PC-3 (cell line): ENCODE results near the gene CEP63.

GRCh38 chr3:134311099-134311672, 60.5 kb upstream of the RYK start:
- RAMPAGE, long total RNA = no peak

GRCh38 chr3:134326200-134326676, 48.0 kb downstream of the AMOTL2 start:
- RAMPAGE, long total RNA = no peak

DNA sequence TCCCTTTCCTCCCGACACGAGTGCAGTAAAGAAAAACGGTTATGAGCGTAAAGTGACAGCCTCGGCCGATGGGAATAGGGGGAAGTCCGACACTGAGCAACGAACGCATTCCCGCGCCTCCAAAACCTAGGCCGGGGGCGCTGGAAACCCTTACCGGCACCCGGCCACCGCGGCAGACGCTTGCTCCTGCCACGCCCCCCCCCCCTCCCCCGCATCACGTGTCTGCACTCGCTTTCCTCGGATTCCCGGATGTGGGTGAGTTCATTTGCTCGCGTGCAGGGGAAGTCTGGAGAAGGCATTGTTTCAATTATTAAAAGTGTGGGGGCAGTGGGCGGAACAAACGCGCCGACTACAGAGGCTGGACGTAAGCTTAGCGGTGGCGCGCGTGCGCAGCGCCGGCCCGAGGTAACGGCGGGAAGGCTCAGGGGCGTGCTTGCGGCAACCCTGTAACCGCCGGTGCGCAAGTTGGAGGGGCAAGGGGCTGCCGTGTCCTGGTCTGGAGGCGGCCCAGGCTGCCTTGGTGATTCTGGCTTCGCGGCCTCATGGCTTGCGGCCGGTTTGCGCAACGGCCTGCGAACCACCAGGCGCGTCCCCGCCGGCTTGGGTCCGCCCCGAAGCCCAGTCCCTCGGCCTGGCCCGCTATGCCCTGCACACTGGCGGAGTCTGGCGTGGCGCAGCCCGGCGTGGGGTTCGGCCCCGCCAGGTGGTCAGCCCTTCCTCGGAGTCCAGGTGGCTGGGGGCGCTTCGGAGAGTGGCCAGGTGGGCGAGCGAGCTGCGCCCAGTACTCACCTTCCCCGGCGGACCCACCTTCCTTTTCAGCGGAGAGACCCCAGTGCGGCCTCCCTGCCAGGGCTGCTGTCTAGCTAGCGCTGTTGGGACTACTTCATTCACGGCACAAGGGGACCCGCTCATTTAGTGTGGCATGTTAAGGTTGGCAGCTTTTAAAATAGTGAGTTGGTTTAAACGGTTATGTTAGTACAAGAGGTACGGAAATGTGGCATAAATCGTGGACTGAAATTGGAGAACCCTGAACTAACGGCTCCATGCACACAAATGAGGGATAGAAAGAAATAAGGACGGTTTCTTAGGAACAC, at the start of gene CEP63:
Gene CEP63 (plus strand): TSS at position 260 of the 1,094 bp plus-strand sequence.
- RAMPAGE, long total RNA = start-site peak on the minus strand centred at position 195 of the sequence, 17 bp wide, 46 and 32 reads in 2 replicates; start-site peak on the plus strand centred at position 393 of the sequence, 127 bp wide, 9 and 12 reads in 2 replicates

GRCh38 chr3:134506829-134507510, 21.1 kb downstream of the CEP63 start:
- RAMPAGE, long total RNA = no peak

DNA sequence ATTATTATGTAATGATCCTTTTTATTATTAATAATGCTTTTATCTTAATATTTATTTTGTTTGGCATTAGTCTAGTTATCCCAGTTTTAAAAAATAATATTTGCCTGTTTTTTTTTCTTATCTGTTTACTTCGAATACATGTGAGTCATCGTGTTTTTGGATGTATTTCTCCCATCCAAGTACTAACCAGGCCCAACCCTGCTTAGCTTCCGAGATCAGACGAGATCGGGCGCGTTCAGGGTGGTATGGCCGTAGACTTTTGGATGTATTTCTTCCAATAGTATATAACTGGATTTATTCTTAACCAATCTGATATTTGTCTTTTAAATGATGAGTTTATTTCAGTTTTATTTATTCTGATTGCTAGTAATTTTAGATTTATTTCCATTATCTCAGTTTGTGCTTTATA, 11.8 kb upstream of the EPHB1 start:
- RAMPAGE, long total RNA = no peak

DNA sequence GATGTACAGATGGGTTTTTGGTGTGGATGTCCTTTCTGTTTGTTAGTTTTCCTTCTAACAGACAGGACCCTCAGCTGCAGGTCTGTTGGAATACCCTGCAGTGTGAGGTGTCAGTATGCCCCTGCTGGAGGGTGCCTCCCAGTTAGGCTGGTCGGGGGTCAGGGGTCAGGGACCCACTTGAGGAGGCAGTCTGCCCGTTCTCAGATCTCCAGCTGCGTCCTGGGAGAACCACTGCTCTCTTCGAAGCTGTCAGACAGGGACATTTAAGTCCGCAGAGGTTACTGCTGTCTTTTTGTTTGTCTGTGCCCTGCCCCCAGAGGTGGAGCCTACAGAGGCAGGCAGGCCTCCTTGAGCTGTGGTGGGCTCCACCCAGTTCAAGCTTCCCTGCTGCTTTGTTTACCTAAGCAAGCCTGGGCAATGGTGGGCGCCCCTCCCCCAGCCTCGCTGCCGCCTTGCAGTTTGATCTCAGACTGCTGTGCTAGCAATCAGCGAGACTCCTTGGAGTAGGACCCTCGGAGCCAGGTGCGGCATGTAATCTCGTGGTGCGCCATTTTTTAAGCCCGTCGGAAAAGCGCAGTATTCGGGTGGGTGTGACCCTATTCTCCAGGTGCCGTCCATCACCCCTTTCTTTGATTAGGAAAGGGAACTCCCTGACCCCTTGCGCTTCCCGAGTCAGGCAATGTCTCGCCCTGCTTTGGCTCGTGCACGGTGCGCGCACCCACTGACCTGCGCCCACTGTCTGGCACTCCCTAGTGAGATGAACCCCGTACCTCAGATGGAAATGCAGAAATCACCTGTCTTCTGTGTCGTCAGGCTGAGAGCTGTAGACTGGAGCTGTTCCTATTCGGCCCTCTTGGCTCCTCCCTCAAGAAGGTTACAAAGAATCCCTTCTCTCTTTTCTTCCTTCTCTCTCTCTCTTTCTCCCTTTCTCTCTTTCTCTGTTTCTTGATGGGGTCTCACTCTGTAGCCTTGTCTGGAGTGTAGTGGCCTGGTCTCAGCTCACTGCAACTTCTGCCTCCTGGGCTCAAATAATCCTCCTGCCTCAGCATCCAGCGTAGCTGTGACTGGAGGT, 235.7 kb downstream of the EPHB1 start:
- RAMPAGE, long total RNA = no peak

DNA sequence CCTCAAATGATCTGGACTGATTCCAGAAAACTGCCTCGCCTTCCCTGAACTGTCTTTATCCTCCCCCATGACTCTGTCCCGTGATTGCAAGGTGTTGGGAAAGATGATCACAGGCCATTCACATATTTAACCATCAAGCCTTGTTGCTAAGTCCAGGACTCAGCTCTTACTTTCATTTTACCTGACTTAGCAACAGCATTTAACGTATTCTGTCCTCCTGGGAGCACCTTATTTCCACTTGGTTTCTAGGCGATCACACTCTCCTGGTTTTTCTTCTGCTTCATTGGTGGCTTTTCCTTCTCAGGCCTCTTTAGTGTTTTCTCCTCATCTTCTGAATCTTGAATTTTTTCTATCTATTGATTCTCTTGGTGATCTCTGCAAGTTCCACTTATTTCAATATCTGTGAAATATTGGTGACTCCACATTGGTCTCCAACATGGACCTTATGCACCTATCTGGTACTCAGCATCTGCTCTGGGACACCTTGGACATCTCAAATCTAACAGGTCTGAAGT, 355.4 kb downstream of the EPHB1 start:
- RAMPAGE, long total RNA = no peak

- RAMPAGE, long total RNA = no peak
Measured at GRCh38 chr3:135170720-135171244, 375.7 kb downstream of the EPHB1 start.

DNA sequence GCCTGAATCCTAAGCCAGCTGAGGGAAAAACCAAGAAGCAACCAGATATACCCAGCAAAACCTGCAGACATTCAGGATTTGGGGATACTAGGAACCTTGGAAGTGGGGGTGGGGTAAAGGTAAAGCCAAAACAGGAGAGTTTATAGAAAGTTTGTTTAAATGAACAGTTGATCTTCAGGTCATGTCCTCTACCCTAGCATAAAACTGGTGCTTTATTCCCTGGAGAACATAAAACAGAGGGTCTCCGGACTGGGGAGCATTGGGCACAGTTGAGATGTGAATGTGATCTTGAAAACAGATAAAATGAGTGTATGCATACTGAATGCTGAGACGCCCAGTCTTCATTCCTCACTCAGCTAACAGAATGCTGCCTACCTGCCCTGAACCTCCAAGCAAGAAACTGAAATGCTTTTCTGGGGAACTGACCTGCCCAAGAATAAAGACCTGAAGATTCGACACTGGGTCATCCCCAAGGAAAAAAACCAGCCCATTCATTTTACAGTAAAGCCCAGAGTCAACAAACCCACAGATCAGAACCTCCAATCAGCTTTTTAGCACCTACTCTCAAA, 97.3 kb downstream of the MSL2 start:
- RAMPAGE, long total RNA = no peak

GRCh38 chr3:136328667-136328981, 78.5 kb downstream of the PCCB start:
- RAMPAGE, long total RNA = no peak

- RAMPAGE, long total RNA = no peak
Measured at GRCh38 chr3:136623153-136623384, 129.1 kb downstream of the STAG1 start.

DNA sequence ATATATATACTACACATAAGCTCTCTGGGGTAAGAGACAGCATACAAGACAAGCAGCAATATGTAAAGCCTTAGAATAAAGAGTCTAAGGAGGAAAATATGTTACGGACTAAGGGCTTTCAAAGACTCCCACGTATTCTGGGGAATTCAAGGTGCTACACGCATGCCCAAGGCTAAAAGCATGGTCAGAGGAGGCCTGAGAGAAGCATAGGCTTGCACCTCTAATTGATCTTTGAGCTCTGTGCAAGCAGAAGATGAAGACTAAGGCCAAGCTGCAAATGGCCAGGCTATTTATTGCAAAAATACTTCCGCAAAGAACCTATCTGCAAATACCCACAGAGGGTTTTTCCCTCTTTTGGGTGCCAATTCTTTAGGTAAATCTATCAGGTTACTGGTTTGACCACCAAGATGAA, 119.6 kb downstream of the STAG1 start:
- RAMPAGE, long total RNA = no peak

- RAMPAGE, long total RNA = no peak
Measured at GRCh38 chr3:136642711-136643281, 109.4 kb downstream of the STAG1 start.

- RAMPAGE, long total RNA = no peak
Measured at GRCh38 chr3:136710240-136710874, 41.8 kb downstream of the STAG1 start.

- RAMPAGE, long total RNA = no peak
Measured at GRCh38 chr3:136712172-136712578, 40.0 kb downstream of the STAG1 start.

GRCh38 chr3:136852168-136852473, 9.9 kb upstream of the NCK1 start:
- RAMPAGE, long total RNA = no peak

DNA sequence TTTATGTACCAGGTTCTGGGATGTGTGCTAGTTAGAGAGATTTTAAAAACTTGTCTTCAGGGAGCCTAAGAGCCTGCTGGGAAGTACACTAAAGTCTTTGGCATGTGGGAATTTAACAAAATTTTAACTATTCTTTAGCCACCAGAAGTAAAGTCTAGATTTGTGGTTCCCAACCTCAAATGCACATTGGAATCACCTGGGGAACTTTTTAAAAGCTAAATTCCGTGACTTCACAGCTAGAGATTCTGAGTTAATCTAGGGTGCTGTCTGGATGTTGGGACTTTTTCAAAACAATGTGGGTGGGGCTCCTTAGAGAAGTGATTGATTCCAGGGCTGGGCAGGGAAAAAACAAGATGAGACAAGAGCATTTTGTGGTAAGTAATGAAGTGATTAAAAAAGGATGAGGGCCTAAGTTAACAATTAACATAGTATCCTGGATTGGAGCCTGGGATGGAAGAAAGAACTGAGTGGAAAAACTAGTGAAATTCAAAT, 3.5 kb downstream of the IL20RB start:
- RAMPAGE, long total RNA = no peak

- RAMPAGE, long total RNA = no peak
Measured at GRCh38 chr3:136995668-136996127, 37.9 kb downstream of the IL20RB start.

GRCh38 chr3:137163133-137164252, 205.7 kb downstream of the IL20RB start:
- RAMPAGE, long total RNA = no peak

DNA sequence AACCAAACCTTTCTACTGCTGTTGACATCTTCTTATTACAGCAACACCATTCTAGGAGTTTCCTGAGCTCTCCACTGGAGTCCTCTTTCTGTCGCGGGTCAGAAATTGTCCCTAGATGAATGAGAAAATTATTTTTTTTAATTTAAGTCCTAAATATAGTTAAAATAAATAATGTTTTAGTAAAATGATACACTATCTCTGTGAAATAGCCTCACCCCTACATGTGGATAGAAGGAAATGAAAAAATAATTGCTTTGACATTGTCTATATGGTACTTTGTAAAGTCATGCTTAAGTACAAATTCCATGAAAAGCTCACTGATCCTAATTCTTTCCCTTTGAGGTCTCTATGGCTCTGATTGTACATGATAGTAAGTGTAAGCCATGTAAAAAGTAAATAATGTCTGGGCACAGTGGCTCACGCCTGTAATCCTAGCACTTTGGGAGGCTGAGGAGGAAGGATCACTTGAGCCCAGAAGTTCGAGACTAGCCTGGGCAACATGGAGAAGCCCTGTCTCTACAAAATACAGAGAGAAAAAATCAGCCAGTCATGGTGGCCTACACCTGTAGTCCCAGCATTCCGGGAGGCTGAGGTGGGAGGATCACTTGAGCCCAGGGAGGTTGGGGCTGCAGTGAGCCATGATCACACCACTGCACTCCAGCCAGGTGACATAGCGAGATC, 21.9 kb downstream of the CLDN18 start:
- RAMPAGE, long total RNA = no peak